Fibroblast of villous mesenchyme (primary cell): ENCODE measurements around a stretch of chr3.

GRCh38 chr3:39808550-39808986, 841 bp upstream of the MYRIP start:
- CAGE, long polyA plus RNA: no peak

GRCh38 chr3:40189667-40190577, 119.6 kb upstream of the EIF1B start:
- CAGE, long polyA plus RNA: no peak

DNA sequence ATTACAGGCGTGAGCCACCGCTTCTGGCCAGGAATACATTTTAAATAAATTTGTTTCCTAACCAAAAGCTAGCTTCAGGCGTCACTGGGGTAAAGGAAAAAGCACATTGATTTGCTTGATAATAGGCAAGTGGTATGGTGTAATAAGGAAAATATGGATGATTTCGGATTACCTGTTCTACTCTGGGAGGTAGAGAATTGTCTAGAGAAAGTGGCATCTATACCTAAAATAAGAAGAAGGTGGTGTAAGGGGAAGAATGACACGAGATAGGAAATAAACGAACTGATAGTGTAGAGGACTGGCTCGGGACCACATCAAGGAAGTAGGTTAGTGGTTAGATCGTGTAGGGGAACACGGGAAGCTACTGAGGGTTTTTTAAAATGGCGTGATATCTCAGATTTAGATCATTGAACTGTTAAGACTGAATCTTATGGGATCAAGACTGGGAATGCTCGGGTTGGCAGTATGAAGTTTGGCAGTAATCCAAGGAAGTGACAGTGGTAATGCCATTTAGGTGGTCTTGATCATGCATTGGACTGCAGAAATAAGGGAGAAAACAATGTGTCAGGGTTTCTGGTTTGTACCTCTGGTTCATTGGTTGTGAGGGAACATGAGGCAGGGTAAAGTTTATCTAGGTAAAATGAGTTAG, 7.2 kb downstream of the RPL14 start:
- CAGE, long polyA plus RNA: no peak

DNA sequence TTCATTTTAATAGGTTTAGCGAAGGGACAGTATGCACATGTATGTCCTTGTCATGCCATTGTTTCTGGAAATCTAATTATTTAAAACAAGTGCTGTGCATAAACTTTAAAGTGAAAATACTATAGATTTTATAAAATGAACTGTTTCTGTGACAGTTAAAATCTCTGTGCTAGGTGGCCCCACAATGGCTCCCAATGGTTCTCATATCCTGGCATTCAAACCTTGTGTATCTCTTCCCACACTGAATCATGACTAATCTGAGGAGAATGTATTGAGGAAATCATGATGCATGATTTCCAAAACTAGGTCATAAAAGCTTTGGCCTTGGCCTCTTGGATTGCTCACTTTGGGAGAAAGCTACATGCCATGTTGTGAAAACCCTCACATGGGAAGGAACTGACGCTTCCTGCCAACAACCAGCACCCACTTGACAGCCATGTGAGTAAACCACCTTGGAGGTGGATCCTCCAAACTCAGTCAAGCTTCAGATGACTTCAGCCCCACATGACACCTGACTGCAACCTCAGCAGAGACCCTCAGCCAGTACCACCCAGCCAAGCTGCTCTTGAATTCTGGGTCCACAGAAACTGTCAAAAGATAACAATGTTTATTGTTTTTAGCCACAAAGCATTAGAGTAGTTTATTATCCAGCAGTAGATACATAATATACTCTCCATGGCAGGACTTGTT, 1.2 kb upstream of the ZNF620 start:
- CAGE, long polyA plus RNA: no peak

- CAGE, long polyA plus RNA: no peak
Measured at GRCh38 chr3:40523767-40524020, 1.1 kb upstream of the ZNF621 start.

GRCh38 chr3:40623831-40624077, 99.0 kb downstream of the ZNF621 start:
- CAGE, long polyA plus RNA: no peak

DNA sequence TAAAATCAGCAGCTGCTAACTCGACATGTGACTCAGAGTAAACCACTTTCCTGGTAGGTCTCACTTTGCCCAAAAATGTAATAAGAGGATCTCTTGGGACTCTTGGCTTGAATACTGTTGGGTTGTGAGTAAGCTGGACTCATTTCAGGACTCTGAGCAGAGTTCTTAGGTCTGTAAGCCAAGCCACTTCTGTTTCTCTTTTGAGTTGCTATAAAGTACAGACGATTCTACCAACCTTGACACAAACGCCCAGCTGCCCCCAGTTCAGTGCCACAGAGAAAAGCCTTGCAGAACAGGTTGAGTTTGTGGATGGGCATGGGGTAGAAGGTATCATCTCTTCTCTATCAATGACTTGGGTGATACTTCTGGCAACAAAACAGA, 241.2 kb downstream of the ZNF621 start:
- CAGE, long polyA plus RNA: no peak

DNA sequence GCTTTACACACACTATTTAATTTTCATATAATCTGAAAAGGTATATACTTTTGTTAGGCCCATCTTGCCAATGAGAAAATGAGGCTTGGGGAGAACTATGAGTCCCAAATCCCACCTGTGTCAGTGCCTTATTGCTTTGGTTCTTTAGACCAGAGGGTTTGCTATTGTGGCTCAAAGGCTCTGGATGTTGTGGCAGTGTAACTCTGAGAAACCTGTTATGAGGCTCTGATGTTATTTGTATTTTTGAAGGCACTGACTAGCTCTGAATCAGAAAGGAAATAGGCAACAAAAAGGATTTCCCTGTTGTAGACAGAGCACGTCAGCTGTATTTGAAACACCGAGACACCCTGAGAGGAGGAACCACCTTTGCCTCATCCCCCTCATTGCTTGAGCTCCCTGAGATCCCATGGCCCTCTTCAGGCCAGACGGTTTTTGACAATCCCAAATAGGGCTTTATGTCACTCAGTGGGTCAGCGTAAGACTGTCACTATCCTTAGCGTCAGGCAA, 254.1 kb downstream of the ZNF621 start:
- CAGE, long polyA plus RNA: no peak

DNA sequence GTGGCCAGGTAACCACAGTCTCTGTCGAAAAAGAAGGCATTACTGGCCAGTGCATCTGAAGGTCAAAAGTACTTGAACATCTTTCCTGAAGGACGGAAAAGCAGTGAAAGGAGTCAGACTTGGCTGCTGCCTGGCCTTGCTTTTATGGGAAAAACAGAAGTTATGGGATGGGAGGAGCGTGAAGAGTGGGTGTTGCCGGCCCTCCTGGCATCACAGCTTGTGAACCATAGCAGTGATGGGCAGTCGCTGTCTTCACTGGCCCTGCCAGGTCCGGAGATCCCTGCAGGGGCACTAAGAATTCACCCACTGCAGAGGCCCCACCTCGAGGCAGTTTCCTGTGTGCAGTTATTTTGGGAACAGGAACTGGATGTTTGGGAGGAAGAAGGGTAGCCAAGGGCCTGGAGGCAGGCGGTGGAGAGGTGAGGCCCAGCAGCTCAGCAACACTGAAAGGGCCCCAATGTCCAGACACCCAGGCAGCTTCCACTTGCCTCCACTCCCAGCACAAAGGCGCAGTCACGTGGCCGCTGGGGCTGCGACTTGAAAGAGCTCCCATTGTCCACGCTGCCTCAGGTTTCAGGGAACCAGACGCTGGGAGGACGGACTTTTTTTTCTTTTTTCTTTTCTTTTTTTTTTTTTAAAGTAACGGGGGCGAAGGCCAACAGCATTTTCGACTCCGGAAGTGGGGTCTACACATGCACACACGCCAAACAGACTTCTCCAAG, 255.6 kb downstream of the ZNF621 start:
- CAGE, long polyA plus RNA: no peak

DNA sequence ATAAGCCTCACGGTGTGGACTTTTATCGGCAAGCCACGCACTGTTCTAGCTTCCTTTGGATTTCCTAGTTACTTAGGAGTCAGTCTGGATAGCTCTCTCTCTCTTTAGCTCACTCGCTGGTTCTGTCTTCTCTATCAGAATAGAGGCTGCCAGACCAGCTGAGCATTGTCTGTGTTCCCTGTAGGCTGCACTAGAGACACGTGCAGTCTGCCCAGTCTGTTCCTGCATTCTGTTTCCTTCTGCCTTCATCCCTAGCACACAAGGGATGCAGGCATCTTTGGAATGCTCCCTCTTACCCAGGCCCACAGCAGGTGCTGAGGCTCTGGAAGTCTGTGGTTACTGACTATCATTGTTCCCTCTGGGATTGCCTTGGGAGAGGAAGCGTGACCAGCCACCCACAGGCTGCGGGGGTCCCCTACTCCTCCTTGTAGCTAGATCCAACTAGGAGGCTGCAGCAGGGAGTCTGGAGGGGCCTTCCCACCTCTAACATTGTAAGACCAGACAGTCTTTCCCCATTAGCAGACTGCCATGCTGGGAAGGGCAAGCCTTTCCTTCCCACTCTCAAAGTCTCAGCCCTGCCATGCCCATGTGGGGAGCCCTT, 322.9 kb downstream of the ZNF621 start:
- CAGE, long polyA plus RNA: no peak

GRCh38 chr3:40892762-40893087, 306.6 kb upstream of the CTNNB1 start:
- CAGE, long polyA plus RNA: no peak

- CAGE, long polyA plus RNA: no peak
Measured at GRCh38 chr3:40907705-40909029, 291.1 kb upstream of the CTNNB1 start.

- CAGE, long polyA plus RNA: no peak
Measured at GRCh38 chr3:41159834-41160166, 39.5 kb upstream of the CTNNB1 start.

DNA sequence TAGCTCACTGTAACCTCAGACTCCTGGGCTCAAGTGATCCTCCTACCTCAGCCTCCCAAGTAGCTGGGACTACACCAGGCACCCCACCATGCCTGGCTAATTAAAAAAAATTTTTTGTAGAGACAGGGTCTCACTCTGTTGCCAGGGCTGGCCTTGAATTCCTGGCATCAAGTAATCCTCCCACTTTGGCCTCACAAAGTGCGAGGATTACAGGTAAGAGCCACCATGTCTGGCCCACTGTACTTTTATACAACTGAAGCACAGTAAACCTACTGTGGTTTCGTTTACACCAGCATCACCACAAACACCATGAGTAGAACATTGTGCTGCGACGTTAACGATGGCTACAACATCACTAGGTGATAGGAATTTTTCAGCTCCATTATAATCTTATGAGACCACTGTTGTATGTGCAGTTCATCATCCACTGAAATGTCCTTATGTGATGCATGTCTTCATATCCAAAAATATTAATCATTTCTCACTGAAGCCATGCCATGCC, 11.6 kb downstream of the CTNNB1 start:
- CAGE, long polyA plus RNA: no peak

GRCh38 chr3:41240577-41240971, 41.3 kb downstream of the CTNNB1 start:
- CAGE, long polyA plus RNA: no peak

DNA sequence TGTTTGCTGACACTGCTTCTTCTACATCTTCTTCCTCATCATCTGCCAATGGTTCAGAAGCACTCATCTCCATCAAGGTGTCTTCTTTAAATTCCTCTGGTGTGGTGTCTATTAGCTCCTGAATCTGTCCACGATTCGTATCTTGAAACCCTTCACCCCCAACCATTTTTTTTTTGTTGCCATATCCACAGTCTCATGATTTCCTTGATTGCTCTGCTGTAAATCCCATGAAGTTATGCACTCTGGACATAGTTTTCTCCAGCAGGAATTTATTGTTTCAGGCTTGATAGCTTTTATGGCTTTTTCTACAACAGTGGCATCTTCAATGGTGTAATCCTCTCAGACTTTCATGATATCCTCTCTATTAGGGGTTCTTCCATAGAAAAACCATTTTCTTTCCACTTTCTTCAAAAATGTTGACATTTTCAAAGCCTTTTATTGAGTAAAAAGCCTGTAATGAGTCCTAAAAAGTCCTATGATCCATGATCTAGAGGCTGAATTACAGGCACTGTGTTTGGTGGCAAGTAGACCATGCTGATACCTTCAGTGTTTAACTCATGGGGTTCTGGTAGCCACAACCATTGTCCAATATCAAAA, 337.8 kb downstream of the CTNNB1 start:
- CAGE, long polyA plus RNA: no peak

- CAGE, long polyA plus RNA: no peak
Measured at GRCh38 chr3:41693801-41694373, 268.0 kb downstream of the ULK4 start.

- CAGE, long polyA plus RNA: no peak
Measured at GRCh38 chr3:42024646-42025410, 62.9 kb upstream of the ULK4 start.

DNA sequence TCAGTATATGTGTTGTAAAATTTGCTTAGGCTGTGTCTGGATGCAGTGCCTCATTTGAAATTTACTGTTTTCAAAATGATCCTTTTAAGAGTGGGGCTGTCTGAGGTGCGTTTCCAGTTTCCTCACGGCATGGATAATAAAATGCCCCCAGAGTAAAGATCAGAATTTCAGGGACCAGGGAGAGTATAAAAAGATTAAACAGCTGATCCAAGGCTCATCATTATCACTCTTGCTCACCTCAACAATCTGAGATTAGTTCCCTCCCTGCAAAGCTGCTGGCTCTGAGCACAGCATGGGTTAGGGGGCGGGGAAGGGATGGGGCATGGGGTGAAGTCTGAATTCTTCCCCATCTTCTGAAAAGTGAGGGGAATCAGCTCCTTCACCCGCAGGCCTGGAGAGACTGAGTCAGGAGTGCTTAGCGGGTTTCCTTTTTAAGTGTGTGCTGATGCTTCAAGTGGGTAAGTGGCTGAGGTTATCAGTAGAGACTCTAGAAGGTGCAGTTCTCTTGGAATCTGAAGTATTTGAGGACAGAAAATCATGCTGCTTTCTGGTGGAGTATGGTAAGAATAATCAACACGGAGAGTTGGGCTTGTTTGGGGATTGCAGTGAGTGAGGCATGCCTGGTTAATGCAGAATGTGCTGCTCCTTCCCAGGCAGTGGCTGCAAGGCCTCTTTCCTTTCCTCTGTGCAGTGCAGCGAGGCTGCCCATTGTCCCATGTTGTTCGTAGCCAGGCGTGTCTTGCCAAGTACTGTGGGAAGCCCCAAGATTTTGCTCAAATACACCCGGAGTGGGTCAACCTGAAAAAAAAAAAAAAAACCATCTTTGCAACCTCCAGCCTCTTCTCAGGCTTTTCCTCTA, 59.2 kb upstream of the TRAK1 start:
- CAGE, long polyA plus RNA: no peak

GRCh38 chr3:42033062-42033382, 58.1 kb upstream of the TRAK1 start:
- CAGE, long polyA plus RNA: no peak